LNCaP clone FGC (cell line): ENCODE measurements around a stretch of chr11.

- RRBS, 2 experiments = 52 to 63% methylated on average over 2 to 4 of the region's 19 CpGs
Measured at GRCh38 chr11:120196936-120197916, 13.6 kb upstream of the OAF start.

DNA sequence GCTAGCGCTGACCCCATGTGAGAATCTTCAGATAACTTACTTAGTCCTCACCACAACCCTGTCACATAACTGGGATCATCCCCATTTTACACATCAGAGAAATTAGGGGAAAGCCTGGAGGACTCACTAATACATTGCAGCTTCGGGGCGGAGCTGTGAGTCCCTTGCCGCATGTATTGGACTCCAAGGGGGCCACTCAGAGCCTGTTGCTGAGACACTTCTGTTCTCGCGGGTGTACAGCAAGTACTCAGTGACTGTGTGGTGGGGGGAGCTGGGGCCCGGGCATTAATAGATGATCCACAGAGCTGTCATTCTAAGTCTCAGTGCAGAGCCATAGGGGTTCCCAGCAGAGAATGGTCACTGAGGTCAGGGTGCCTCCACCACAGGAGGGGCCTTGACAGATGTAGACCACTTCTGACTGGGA, 13.5 kb downstream of the OAF start:
- RRBS, 2 experiments = no CpG with 5 or more reads among the region's 7 CpGs

- RRBS, 2 experiments = no CpG with 5 or more reads among the region's 8 CpGs
Measured at GRCh38 chr11:120279503-120279986, 39.6 kb downstream of the POU2F3 start.

- RRBS, 2 experiments = no CpG with 5 or more reads among the region's 15 CpGs
Measured at GRCh38 chr11:120337310-120337893, 1.2 kb downstream of the ARHGEF12 start.

DNA sequence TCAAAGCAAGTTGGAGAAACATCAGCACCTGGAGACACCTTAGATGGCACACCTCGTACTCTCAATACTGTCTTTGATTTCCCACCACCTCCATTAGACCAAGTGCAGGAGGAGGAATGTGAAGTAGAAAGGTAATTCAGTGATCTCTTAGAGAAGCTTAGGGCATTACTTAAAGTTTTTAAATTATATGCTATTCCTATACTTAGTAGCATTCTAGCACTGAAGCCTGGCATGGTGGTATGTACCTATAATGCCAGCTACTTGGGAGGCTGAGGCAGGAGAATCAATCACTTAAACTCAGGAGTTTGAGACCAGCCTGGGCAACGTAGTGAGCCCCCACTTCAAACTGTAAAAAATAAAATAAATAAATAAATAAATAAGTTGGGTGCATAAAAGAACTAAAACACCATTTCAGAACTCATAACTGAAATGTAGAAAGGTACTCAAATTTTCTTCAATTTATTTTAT, 54.4 kb upstream of the GRIK4 start:
- RRBS, 2 experiments = no CpG with 5 or more reads among the region's 2 CpGs

DNA sequence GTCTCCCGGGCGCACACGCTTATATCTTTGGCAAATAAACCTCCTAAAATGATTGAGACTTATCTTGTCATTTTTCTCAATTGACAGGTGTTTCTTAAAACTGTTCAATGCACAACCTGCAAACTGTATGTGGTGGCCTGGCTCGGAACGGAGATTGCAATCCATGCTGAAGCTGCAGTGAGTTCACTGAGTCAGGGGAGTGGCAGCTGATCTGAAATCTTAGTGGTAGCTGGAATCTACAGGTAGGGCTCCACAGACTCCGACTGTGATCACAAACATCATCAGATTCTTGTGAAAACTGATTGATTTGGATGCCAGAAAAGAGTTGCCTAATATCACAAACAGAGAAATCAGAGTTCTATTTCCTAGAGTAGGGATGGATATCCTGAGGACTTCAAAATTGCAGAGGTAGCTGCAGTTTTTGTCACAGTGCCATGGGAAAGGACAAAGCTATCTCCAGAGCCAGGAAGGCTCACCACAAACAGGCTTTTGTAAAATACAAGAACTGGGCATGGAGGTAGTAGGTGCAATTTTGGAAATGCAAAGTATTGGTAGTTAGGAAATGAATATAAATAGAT, 57.5 kb upstream of the SC5D start:
- RRBS, 2 experiments = no CpG with 5 or more reads among the region's 6 CpGs

GRCh38 chr11:121309294-121310267, 17.0 kb downstream of the SC5D start:
- RRBS, 2 experiments = no CpG with 5 or more reads among the region's 7 CpGs

GRCh38 chr11:121426947-121427708, 25.0 kb upstream of the SORL1 start:
- RRBS, 2 experiments = 24 to 42% methylated on average over 11 of the region's 42 CpGs

DNA sequence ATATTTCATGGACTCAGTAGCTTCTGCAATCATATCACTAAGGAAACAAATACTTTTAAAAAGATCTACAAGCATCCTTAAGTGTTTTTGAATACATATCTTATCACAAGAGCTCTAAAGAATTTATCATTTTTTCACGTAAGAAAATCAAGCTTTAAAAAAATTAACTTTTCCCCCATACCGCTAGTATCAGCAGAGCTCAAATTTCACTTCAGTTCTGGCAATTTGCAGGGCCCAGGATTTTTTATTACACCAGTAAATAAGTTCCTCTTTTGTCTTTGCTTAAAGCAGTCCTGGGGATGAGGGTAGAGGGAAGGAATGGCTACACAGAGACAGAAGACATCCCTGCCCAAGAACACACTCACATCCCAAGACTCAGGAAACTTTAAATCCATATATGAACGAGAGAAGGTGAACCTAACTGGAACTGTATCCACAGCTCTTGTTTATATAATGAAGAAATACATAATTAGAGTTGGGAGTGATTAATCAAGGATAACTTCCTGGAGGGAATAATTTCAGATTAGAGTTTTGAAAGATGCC, 22.5 kb upstream of the SORL1 start:
- RRBS, 2 experiments = no CpG with 5 or more reads among the region's 3 CpGs

GRCh38 chr11:121451257-121451835, 768 bp upstream of the SORL1 start:
- RRBS, 2 experiments = no CpG with 5 or more reads among the region's 12 CpGs

DNA sequence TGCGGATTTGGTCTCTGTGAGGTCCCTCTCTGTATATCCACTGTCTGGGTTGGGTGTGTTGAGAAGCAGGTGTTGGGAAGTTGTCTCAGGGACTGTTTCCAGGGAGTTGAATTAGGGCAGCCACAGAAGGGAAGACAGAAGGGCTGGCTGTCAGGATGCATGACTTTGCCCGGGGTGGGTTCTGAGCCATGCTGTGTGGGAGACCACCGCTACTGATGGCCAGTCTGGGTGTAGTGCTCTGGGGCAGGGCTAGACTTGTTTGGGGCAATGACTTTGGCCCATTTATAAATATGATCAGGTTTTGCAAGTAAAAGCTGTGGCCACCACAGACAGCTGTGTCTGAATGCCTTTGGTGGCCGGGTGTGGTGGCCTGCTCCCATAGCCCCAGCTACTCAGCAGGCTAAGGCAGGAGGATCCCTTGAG, 19.5 kb downstream of the SORL1 start:
- RRBS, 2 experiments = no CpG with 5 or more reads among the region's 4 CpGs

DNA sequence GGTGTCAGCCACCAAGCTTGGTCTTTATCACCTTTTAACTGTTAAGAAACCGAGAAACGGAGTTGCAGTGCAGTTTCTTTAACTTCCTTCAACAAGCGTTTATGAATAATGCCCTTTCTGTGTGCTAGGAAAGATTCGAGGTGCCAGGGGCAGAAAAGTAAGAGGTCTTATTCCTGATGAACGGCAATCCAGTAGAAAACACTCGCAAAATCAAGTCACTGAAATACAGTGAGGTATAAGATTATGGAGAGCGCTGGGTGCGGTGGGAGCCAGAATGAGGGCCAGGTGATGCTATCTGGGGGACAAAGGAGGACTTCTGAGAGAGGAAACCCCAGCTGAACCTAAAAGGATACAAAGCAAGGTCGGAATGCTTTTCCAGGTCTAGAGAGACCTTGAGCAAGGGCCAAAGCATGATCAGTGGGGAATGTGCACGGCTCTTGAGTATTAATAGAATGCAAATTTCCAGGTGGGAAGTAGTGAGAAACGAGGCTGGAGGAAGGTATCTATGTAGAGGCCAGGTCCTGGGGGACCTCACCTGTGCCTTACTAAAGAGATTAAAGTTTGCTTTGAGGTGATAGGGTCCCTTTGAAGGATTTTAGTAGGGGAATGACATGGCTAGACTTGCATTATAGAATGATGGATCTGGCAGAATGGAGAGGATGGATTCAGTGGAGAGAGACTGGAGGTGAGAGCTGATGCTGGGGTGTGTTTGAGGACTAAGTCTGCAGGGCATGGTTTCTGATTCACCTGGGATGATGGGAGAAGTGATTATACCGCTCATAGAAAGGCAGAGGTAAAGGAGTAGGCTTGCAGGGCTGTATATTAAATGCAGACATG, 84.8 kb downstream of the SORL1 start:
- RRBS, 2 experiments = no CpG with 5 or more reads among the region's 12 CpGs

GRCh38 chr11:121571558-121571901, 119.4 kb downstream of the SORL1 start:
- RRBS, 2 experiments = no CpG with 5 or more reads among the region's 4 CpGs

DNA sequence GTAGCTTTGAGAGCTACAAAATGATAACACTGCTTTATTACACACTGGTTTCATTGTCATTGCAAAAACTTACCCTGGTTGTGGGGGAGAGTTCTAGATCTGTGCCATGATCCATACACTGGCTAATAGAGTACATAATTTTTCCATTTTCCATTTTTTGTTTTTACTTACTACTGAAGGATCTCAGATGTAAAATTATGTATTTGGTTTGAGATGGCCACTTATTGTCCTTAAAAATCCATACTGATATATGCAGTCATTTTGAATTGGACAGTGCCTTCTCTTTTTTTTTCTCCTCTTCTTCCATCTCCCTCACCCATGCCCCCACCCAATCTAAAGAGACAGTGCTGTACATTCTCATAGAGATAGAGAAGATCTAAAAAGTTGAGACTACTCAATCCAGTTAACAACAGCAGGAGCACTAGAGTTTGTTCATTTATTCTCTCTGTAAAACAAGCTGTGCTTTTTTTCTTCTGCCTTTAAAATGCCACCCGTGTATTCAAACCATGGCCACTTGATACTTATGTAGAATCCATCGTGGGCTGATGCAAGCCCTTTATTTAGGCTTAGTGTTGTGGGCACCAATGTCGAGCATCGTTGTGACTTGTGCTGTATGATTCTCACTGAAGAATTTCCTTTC, 178.3 kb downstream of the SORL1 start:
- RRBS, 2 experiments = no CpG with 5 or more reads among the region's 4 CpGs

- RRBS, 2 experiments = no CpG with 5 or more reads among the region's 14 CpGs
Measured at GRCh38 chr11:121654545-121655330, 202.6 kb downstream of the SORL1 start.

DNA sequence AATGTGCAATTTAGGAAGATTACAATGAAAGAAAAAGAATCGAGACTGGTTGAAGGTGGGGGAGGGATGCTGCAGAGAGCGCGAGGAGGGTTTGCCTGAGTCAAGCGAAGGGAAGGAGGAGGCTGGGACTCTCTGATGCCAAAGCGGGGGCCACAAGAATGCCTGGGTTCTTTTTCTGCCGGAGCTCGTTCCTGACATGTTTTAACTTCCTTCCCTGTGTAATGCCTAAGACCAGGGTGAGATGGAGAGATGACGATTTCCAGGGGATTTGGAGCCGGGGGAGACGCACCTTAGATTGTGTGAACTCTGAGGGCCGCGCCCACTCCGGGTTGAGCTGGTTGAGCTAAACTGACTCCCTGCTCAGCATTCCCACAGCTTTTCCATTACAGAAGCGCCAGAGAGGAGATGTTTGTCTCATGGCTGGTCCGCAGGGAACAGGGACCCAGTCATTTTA, 271.2 kb downstream of the SORL1 start:
- RRBS, 2 experiments = 64% methylated on average over 8 of the region's 15 CpGs

- RRBS, 2 experiments = no CpG with 5 or more reads among the region's 4 CpGs
Measured at GRCh38 chr11:122089929-122090577, 26.0 kb downstream of the BLID start.

- RRBS, 2 experiments = no CpG with 5 or more reads among the region's 17 CpGs
Measured at GRCh38 chr11:122099050-122100072, 16.7 kb downstream of the BLID start.

DNA sequence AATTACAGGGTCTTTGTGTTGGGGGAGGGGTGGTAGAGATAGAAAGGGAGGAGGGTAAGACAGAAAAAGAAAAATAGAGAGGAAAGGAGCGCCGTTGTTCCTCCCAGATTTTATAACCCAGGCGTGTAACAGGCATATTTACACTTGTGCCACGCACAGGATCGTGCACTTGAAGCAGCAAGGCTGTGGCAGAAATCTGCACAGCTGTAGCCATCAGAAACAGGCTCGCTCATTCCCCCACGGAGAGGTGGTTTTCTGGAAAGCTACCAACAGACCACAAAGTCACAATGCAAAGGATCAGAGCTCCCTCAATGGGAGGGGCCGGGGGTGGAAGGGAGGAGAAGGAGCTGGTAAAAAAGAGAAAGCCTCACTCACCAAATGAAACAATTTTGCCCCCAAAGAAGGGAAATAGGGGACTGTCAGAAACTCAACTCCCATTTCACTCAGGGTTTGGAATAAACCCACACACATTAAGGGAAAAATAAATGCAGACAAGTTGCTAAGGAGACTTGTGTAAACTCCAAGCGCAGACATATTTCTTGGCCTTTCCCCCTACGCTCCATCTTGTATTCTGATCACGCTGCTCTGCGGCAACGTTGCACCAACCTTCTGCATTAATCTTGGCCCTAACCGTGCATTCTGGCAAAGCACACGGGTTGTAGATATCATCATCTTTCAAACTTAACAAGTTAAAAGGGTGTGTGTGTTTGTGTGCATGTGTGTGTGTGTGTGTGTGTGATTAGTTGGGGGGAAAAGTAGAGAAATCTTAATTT, 43.2 kb upstream of the BLID start:
- RRBS, 2 experiments = no CpG with 5 or more reads among the region's 15 CpGs